HGPS cell (cell line): ENCODE data around the gene B3GALT5.

GRCh38 chr21:38905165-38905981, 99.6 kb downstream of the ETS2 start:
- RRBS: no CpG with 5 or more reads among the region's 12 CpGs

DNA sequence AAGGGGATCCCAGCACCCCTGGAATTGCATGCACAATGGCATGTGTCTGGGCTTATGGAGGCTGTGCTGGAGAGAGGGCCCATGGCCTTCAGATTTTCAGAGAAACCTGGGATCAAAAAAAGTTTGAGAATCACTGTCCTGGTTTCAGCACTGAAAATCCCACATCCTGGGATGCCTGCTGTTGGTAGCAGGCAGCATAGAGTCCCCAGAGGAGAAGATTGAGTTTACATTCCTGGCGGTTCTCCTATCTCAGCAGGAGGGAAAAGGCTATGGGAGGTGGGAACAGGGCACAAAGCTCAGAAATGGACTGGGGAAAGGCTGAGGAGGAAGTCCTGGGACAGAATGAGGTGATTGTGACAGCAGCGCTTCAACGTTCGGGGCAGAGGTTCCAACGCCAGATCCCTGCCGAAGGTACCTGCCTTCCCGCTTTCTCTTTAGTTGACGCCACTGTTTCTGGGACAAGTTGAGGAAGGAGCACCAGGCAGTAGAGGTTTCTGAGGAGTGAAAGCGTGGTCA, 103.4 kb downstream of the ETS2 start:
- RRBS: no CpG with 5 or more reads among the region's 9 CpGs

GRCh38 chr21:38915548-38916111, 109.9 kb downstream of the ETS2 start:
- RRBS: no CpG with 5 or more reads among the region's 5 CpGs

DNA sequence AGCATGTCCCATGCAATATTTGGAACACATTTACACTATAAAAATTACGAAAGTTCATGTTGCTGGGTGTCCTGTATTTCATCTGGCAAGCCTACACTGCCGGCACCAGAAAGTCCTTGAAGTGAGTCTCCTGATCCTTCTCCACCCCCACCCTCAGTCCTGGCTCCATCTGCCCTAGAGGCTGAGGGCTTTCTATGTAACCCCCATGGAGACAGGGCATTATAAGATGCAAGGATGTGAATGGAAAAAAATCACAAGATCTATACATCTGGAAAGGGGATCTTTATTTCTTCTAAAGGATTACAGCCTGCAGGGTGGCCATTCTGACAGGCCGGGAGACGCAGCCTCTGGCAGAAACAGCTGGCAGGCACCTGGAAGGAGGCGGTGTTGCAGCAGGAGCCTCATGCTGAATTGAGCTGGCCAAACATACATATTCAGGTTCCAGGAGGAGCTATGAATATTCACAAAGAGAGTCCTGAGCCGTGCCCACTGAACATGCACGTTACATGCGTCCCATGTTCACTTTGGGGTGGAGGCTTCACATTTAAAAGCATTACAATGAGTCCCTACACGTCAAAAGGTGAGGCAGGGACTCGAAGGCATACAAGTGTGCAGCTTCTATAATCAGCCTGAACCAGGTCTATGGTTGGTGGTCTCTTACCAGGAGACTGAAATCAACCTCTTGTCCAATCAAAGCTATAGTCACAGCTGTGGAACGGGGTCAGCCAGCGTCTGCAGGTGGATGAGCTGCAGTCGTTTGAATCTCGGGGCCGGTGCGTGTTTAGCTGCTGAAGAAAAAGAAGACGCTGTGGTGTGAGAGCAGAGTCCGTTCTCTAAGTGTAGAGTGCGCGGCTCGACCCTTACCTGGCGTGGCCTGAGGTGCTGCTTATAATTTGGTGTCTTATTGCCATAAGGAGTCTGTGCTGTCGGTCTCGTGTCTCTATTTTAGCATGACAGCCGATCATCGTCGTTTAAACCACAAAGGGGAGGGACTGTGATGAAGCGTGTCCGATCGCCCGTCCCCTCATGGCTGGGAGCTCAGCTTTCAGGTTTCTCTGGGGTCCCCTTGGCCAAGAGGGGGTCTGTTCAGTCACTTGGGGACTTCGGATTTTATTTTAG, 182.9 kb downstream of the ETS2 start:
- RRBS: no CpG with 5 or more reads among the region's 32 CpGs

DNA sequence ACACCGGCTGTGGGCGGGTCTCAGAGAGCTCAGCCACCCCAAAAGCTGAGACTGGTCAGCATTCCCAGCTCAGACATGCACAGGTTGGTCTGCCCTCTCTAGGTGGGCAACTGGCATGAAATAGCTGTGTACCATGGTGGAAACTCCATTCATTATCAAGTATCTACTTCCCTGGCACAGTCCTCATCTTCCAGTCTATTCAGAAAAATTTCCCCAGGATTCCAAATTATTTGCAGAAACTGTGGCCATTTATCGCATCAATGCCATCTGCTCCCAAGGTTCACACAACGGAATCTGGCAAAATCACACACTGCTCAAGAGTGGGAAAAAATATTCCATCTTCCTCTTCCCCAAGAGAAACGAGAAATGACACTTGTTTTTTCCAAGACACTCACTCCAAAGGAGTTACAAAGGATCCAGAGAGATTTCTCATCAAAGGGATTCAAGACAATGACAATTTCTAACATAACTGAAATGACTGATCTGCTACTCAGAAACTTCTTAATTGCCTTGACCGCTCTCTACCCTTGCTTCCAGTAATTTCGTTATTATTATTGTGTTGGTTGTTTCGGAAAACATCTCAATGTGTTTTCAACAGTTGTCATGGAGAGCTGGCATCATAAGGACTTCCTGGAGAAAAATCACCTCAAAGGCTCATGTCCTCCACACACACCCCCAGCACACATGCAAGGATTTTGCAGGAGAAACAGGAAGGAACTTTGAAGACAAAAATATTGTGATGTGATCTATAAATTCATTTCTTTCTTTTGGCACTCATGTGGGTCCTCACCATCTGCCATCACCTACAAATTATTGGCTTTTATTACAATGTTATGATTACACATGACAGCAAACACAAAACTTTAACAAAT, 128.0 kb downstream of the PSMG1 start:
- RRBS: no CpG with 5 or more reads among the region's 8 CpGs

GRCh38 chr21:39098034-39098486, 85.2 kb downstream of the PSMG1 start:
- RRBS: no CpG with 5 or more reads among the region's 10 CpGs

GRCh38 chr21:39186253-39186994, 3.2 kb upstream of the PSMG1 start:
- RRBS: no CpG with 5 or more reads among the region's 2 CpGs

- RRBS: 5% methylated on average over 33 of the region's 94 CpGs
Measured at GRCh38 chr21:39612376-39613533, at the start of gene B3GALT5. B3GALT5 (plus strand) TSS chr21:39612940.

DNA sequence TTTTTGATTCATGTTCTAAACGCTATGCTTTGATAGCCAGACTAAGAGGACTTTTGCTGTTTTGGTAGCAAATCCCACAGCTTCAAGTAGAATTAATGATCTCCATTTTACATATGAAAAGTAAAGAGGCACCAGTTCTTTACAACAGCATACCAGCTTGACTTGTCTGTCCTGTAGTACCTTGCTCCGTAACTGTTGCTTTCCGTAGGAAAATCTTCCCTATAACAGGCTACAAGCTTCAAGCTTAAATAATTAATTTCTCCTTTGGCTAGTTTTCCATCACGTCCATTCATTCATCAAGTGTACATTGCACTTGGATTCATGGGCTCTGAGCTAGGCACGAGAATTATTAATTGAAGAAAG, 29.1 kb downstream of the B3GALT5 start:
- RRBS: no CpG with 5 or more reads among the region's 5 CpGs

DNA sequence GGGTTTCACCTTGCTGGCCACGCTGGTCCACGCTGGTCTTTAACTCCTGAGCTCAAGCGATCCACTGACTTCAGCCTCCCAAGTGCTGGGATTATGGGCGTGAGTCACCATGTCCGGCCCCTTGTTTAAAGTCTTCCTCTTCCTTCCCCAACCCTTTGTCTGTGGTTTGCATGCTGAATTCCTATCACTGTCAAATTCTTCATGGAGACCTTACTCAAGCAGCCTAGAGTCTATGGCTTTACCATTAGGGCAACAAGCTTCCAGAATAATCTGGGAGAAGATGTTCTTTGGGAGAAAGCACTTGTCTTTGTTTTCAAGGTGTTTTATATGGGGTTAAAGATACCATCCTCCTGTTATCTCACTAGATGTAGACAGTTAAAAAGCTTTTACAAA, 34.8 kb downstream of the B3GALT5 start:
- RRBS: no CpG with 5 or more reads among the region's 5 CpGs

DNA sequence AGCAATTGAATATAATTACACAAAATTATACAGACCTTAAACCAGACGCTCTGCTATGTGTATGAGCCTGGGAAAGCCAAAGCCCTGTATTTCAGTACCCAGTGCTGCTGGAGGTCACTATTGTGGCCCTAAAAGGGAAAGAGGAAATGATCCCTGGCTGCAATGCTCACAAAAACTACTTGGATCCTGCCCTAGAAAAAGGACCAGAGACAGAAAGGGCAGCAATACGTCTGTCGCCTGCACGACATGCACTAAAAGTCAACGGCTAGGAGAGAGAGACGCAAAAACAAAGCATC, 284.4 kb downstream of the DSCAM start:
- RRBS: no CpG with 5 or more reads among the region's 6 CpGs

GRCh38 chr21:40684777-40685270, 162.1 kb downstream of the DSCAM start:
- RRBS: no CpG with 5 or more reads among the region's 2 CpGs

DNA sequence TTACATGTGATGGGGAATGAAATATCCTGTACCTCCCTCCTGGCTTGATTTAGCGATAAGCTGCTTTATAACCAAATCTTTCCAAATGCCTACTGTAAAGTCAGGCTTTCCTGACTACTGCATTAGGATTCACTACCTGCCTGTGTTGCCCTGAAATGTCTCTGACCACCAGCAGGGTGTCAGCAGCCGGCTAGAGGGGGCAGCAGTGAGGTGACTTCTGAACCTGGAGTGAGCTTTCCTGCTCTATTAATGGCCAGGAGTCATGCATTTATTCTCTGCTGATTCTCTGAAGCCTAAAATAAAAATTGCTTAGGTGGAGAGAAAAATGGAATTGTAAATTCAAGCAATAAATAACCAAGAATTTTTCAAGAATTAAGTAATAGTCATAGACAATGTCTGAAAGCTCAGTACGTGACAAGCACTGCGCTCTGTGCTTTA, 2.5 kb downstream of the BACE2 start:
- RRBS: no CpG with 5 or more reads among the region's 4 CpGs

DNA sequence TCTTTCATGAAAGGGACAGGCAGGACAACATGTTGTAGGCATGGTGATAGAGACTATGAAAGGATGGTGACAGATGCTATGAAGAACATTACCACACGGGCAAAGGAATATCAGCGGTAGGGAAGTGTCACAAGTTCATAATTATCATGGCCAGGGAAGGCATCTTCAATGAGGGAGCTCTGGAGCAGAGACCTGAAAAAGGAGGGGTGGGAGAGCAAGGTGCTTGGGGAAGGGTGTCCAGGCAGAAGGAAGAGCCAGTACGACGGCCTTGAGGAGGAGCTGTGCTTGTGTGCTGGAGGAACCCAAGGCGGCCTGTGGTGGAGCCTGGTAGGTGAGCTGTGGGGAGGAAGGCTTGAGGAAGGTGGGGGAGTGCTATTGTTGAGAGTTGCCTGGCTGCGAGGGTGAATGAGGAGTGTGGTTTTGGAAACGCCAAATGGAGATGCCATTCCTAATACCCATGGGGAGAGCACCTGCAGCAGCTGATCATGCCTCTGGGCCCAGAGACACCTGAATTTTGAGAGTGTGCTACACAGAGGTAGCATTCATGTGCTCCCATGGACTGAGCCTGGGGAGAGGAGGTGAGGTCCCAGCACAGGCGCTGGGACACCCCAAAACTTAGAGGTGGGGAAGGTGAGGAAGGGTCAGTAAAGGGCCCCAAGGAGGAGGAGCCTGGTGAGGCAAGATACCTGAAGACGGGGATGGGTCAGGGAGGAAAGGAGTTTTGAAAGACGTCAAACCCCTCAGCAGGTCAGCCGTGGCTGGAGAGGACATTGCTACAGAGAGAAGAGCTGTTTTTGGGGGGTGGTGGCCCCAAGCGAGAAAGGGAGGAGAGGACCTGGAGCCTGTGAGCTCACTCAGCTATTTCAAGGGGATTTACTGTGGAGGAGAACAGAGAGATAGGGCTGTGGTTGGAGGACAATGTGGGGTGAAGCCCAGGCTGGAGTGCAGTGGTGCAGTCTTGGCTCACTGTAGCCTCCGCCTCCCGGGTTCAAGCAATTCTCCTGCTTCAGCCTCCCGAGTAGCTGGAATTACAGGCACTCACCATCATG, 35.5 kb downstream of the BACE2 start:
- RRBS: no CpG with 5 or more reads among the region's 15 CpGs

DNA sequence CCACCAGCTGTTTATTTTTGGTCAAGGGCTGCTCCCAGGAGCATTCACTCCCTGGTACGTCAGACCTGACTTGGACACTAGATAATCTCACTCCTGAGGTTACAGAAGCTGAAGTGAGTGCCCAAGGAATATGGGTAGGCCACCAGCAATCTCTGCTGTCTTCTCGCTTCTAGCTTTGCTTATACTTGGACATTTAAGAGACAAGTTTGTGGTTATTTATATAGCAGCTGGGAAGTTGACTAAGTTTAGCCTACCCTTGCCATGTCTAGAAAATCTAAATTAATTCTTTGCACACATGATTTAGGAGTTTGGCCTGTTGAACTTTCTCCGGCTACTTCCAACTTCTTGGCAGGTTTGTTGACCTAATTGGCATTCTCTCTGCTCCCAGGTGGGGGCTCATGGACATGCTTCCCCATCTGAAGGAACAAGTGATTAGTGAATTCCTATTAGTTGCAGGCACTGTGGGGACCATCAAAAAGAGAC, 44.8 kb downstream of the BACE2 start:
- RRBS: no CpG with 5 or more reads among the region's 3 CpGs

DNA sequence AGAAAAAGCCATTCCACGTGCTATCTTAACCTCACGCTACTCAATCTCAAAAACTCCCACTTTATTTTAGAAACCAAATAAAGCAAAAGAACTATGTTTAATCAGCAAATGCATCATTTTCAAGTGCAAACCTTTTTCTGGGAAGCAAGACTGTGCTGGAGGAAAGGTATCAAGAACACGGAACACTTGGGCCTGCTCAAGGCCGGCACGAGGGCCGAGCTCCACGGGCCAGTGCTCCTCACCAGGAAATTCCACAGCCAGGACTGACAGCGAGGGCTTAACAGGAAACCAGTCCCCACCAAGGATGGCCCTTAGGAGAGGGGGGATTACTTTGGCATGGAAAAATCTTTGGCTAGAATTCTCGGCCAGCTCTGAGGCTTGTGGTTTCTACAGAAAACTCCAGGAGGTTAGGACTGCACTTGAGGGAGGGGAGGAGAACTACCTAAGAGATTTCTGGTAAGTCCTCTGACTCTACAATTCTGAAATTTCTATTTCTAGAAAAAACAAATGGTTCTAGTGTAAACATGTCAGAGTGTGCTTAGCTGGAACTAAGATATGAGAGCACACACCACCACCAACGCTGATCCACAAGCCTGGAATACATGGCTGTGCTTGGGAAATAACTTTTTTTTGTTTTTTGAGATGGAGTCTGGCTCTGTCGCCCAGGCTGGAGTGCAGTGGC, 22.1 kb downstream of the TMPRSS2 start:
- RRBS: no CpG with 5 or more reads among the region's 11 CpGs

GRCh38 chr21:41503928-41504820, 3.8 kb downstream of the TMPRSS2 start:
- RRBS: no CpG with 5 or more reads among the region's 9 CpGs

GRCh38 chr21:41520996-41521516, 13.1 kb upstream of the TMPRSS2 start:
- RRBS: no CpG with 5 or more reads among the region's 4 CpGs

GRCh38 chr21:41545903-41546390, 38.0 kb upstream of the TMPRSS2 start:
- RRBS: no CpG with 5 or more reads among the region's 7 CpGs

- RRBS: no CpG with 5 or more reads among the region's 5 CpGs
Measured at GRCh38 chr21:41556448-41556830, 48.5 kb upstream of the TMPRSS2 start.